H7 (cell line): ENCODE results near the gene PRXL2B.

DNA sequence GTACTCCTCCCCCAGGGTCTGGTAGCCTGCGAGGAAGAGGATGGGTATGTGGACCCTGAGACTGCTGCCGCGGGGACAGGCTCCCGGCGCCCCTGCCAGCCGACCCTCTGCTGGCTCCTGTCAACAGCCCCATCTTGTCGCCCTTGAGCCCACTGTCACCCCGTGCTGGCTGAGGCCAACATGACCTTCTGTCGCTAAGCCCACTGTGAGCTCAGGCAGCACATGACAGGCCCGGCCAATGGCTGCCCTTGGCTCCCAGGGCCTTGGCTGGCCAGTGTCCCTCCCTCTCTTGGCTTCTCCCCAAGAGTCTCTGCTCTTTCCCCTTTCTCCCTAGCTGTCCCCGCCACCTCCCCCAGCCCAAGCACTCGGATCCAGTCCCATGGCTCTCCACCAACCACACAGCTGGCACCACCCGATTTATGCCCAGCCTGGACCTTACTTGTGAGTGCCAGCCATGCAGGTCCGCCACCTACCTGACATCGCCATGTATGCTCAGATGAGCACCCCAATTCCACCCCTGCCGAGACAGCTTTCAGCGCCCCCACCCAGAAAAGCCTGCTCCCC, 3.4 kb downstream of the PEX10 start:
- RAMPAGE, long total RNA: no peak

- RAMPAGE, long total RNA: no peak
Measured at GRCh38 chr1:2427511-2427836, 15.1 kb upstream of the PEX10 start.

DNA sequence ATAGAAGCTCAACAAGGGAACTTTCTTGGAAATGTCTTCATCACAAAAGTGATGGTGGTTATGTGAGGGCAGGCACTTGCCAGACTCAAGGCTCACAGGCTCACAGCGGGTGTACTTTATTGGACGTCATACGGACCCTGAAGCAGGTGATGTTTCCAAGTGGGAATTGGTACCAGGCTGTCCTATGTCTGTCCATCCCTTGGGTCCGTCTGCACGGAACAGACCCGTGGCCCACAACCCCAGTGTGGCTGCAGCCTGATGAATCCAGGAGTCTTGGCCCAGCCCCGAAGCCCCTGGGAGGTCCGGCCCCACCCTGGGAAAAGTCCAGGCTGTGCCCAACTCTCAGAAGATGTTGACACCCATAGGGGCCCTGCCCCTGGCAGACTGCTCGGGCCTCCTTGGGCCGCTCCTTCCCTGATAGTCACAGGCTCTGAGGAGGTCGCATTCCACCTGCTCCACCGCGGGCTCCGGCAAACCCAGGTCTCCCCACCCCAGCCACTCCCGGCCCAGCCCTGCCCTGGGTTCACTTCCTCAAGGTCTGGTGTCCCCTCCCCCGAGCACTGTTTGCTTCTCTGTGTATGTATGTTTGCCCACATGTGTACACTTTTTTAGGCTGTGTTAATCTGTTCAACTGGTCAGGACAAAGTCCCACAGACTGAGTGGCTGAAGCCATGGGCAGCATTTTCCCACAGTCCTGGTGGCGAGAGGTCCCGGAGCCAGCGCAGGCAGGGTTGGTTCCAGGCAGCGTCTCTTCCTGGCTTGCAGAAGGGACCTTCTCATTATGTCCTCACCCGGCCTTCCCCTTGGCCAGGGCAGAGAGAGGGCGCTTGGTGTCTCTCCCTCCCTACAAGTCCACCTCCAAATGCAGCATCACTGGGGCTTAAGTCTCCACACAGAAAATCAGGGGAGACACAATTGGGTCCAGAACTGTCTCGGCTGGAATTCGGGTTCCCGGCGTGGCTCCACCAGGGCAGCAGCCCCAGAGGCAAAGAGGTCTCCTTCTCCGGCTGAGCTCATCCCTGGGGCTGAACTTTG, 10.7 kb upstream of the PRXL2B start:
- RAMPAGE, long total RNA: no peak

DNA sequence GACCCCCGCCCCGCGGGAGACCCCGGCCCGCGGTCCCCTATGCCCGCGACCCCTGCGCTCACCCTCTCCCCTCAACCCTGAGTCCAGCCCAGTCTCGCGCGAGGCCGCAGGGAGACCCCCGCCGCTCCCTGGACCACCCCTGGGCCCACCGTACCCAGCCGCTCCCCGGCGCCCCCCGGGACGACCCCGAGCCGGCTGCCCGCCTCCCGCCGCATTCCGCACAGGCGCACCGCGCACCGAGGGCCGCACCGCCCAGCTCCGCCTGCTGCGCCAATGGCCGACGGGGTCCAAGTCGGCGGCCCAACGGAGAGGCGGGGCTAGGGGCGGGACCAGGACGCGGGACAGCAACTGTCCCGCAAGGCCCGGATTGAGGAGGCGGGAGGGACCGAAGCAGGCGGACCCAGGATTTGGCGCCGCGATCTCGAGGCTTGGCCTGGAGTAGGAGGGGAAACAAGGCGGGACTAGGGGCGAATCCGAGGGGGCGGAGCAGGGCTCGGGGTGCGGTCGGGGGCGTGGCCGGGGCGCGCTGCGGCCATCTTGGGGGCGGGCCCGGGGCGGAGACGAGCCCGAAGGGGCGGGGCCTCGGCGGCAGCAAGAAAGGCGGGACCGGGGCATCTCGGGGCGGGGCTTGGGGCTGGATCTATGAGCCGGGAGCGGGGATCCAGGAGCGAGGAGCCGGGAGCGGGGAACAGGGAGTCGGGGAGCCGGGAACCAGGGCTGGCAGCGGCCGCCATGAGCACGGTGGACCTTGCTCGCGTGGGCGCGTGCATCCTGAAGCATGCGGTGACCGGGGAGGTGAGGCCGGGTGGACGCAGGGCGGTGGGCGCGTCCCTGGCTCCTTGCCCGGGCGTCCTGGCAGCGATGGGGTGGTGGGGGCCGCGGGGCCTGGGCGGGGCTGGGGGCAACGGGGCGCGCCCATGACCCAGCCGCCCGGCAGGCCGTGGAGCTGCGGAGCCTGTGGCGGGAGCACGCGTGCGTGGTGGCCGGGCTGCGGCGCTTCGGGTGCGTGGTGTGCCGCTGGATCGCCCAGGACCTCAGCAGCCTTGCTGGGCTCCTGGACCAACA, at the start of gene PRXL2B:
Gene PRXL2B, plus strand, starts transcription at position 624 of the 1,065 bp plus-strand sequence.
- RAMPAGE, long total RNA: start-site peak on the plus strand centred at position 686 of the sequence, 60 bp wide, 41 reads

DNA sequence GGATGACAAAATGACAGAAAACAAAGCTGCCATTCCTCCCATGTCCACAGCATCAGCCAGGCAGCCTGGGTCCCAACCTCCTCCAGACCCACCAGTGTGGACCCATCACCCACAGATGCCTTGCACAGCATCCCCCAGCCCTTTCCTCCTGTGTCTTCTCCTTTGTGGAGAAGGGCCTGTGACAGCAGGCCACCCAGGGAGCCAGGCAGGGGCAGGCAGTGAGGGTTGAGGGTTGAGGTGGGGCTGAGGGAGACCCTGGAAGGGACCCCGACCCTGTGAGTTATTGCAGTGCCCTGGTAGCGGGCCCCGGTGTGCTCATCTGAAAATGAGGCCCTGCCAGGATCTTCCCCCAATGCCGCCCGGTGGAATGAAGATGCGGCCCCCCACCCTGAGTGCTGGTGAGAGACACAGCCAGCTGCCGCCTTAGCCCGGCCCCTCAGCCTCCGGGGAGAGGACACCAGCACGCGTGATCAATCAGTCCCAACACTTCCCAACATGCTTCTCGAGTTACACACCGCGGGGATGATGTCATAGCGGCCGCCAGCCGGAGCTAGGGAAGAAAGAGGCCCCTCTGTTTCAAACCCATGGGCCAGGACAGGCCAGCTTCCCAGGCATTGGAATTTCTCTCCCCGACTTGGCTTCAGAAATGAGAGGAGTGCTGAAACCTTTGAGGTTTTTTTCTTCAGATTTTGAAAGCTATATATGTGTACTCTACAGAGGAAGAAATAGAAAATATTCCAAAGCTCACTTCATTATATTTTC, 36.1 kb upstream of the ACTRT2 start:
- RAMPAGE, long total RNA: no peak

GRCh38 chr1:3063010-3063537, 5.9 kb upstream of the PRDM16 start:
- RAMPAGE, long total RNA: no peak

DNA sequence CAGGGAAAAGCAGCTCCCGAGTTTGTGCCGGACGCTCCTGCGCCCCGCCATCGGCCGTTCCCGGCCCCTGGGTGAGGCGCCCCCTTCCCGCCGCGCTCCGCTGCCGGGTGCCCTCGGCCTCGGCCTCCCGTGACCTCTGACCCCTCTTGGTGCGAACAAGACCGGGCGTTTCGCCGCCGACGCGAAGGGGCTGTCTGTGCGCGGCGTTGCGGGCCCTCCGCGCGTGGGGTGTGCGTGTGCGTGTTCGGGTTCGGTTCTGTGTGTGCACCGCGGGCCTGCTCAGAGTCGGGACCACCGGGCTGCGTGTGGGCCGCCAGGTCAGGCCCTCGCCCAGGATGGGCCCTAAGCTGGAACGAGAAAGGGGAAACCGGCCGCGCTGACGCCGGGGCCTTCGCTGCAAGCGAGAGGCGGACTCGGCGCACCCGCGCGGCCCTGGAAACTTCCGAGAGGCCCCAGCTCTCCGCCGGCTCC, 1.8 kb downstream of the PRDM16 start:
- RAMPAGE, long total RNA: no peak

DNA sequence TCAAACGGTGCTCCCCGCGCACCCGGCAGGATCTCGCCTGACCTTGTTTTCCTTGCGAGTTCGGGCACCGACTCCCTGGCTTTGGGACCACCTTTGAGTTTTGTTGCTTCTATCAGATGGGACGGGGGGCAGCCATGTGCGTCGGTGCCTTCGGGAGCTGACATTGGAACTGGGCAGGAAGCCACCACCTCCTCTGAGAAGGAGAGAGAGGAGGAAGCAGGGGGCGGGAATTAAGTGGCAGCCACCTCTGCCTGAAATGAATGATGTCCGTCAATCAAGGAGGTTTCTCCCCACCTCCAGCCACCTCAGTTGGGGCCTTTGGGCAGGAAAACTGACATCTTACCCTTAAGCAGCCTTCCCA, 119.6 kb downstream of the PRDM16 start:
- RAMPAGE, long total RNA: no peak

- RAMPAGE, long total RNA: no peak
Measured at GRCh38 chr1:3192291-3193446, 123.7 kb downstream of the PRDM16 start.

DNA sequence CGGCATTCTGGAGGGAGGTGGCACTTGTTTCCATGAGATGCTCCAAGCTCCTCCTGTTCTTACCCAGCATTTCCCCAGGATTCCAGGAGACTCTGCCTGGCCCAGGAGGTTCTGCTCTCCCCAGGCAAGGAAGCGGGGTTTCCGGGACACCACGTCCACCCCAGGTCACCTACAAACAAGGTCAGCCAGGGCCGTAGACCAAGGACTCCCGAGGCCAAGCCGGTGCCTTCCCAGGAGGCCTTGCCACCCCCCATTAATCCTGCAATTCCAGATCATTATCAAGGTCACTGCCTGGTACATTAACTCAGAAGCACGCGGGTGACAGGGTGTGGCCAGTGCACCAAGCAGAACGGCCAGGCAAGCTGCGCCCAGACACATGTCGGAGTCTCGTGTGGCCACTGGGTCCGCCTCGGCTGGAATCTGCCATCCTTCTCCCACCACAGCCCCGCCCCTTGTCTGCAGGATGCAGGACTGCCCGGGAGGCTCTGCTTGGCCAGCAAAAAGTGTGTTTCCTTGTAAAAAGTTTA, 144.7 kb downstream of the PRDM16 start:
- RAMPAGE, long total RNA: no peak

GRCh38 chr1:3275391-3276107, 178.9 kb upstream of the ARHGEF16 start:
- RAMPAGE, long total RNA: no peak

- RAMPAGE, long total RNA: no peak
Measured at GRCh38 chr1:3276108-3276451, 178.4 kb upstream of the ARHGEF16 start.

GRCh38 chr1:3314372-3314739, 140.1 kb upstream of the ARHGEF16 start:
- RAMPAGE, long total RNA: no peak

DNA sequence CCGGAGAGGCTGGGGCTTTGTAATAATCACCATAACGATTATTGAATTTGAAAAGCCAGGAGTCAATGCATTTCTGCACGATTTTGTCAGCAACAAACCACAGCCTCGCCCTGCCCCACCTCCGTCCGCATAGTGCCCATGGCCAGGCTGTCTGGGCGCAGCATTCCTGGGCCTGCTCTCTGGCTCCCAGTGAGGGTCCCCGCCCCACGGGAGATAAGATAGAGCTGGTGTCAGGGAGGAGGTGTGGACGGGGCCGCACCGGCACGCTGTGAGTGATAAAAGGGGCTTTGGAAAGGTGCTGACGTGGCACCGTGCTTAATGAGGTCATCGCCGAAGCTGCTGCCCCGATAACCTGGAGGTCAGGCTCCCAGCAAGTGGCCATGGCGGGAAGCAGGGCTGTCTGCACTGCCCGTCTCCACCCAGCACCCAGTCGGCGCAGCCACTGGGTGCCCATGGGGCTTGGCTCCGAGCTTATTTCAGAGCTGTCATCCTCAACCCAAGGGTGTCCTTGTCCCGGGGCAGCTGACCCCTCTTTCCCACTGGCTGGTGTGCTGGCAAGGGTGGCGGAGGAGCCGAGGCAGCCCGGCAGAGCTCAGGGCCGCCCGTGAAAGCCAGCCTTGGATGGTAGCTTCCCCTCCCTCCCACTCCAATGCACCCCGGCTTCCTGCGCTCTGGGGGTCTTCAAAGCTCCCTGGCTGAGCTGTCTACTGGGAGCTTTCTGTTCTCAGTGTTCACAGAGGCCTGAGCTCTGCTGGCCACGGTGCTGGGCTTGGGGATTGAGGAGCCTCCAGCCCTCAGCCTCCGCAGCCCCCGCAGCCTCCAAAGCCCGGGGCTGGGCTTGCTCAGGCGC, 105.2 kb upstream of the ARHGEF16 start:
- RAMPAGE, long total RNA: no peak

DNA sequence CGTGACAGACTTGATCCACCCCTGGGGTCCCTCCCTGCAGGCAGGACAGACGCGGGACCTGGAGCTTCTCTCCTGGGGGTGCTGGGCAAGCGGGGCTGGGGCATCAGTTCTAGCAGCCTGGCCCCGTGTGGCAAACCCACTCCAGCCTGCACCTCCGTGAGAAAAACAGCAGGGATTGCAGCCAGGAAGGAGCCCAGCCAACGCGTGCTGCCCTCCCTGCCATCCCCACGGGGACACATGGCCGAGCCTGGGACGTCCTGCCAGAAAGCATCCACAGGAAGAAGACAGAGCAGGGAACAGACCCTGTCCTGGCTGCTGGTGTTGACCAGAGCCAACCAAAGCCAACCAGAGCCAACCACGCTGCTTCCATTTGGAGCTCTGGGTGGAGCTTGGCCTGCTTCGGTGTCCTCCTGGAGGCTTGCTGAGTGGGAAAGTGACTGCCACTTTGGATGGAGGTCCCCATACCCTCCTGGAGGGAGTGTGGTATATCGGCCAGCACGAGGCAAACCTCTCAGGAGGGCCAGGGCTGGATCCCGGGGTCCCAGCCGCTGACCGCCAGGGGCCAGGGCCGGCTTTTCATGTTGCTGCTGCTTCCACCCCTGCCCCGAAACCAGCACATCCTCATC, 80.8 kb upstream of the ARHGEF16 start:
- RAMPAGE, long total RNA: no peak

GRCh38 chr1:3394305-3394515, 60.3 kb upstream of the ARHGEF16 start:
- RAMPAGE, long total RNA: no peak

GRCh38 chr1:3402534-3402990, 51.9 kb upstream of the ARHGEF16 start:
- RAMPAGE, long total RNA: no peak

DNA sequence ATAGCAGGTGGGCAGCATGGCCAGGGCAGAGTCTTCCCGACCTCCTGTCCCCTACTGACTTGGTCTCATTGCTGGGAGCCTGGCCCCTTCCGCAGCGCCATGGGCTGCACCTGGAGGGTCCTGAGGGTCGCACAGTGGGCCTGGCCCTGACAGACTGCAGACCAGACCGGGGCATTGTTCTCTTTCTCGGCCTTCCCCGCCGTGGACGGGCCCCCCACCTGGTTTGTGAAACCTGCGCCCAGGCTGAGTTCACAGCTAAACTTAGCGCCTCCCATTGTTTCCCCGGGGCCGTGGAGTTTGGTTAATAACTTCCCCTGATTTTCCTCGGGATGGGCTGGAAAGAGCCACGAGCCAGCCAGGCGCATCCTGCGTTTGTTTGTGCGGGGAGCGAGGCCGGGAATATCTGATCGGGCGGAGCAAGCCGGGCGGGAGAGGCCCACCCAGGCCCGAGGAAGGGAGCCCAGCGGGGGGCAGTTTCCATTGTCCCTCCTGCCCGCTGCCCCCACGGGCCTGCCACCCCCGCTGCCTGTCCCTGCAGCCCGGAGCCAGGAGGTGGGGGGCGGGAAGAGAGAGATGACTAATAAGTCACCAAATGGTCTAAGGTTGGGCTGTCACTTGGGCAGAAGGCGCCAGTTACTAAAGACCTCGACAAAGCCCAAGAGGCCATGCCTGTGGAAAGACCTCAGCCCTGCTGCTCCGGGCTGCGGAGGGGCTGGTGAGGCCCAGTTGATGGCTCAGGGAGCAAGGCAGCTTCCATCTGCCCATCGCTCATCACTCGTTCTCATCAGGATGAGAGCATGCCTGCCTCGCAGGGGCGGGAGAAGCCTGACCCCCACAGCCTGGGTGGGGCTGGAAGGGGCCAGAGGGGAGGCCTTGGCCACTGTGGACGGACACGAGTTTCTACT, 39.0 kb upstream of the ARHGEF16 start:
- RAMPAGE, long total RNA: no peak

DNA sequence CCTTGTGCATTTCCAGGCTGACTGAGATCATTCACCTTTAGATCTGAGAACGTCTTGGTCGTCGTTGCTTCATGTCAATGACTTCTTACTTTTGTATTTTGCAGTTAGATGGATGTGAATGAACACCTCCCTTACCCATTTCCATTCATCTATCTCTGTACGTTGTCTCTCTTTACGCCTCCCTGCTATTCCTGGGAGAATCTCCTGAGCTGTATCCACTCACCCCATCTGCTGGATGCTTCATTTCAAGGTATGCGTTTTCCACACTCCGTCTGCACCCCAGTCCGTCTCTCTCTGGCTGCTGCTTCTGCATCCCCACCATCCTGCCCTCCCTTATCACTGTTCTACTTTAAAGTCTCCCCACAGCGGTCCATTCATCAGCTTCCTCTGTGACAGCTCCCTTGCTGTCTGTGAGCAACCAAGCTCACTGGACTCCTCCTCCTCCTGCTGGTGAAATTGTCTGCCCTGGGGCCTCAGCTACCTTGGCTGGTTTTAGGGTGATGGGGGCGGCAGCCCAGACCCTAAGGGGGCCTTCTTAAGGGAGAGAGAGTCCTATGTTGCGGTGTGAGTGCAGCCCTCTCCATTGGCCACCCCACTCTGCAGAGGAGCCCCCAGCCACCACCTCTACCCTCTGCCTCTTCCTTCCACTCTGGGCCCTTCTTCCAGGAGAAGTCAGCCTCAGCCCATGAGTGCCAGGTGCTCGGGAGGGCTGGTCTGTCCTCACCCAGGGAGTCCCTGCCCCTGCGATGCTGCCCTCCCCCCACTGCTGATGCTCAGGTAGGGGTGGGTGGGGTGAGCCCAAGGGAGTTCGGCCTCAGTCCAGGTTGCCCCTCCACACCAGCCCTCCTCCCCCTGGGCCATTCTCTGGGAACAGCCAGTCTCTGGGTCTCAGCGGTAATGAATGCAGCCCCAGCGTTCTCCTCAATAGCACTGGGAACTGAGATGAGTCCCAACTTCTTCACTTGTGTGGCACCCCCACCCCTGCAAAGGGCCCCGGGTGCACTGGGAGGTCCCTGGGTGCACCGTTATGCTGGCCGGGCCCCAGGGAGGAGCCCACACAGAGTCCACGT, 34.7 kb downstream of the ARHGEF16 start:
- RAMPAGE, long total RNA: no peak

DNA sequence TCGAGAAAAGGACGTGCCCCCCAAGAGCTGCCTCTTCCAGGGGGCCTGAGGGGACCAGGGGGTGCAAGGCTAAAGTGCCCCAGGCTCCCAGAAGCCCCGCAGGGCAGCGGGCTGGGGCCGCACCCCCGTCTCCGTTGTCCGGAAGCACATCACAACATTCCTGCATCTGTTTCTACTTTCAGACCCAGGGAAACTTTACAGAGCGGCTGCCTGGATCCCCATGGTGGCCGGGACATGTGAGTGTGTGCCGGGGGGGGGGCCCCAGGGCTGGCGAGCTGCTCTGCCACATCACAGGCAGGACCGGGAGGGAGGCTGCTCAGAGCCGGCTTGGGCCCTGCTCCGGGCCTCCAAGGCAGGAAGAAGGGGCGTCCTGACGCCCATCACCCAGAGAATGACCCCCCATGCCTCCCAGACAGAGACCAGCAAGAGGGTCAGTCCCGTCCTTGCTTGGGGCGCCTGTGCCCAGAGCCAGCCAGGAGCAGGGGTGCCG, 68.4 kb downstream of the ARHGEF16 start:
- RAMPAGE, long total RNA: no peak